Pericardium fibroblast (primary cell): ENCODE measurements around the gene GCHFR.

- RAMPAGE, long total RNA = no peak
These were observed 7.7 kb downstream of the THBS1 start for GRCh38 chr15:39588389-39589128.

DNA sequence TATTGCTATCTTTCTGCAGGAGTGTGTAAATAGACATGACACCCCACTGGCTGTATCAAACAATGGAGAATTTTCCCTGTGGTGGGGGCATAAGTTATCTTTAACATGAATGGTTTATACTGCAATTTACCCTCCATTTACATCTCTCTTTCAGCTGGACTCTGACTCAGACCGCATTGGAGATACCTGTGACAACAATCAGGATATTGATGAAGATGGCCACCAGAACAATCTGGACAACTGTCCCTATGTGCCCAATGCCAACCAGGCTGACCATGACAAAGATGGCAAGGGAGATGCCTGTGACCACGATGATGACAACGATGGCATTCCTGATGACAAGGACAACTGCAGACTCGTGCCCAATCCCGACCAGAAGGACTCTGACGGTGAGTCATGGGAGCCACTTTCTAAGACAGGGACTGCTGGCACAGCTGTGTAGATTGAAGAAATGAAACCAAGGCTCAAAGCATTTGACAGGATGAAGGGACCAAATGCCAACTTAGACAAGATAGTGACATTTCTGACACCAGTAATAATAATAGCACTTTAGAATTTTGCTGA lies 11.6 kb downstream of the THBS1 start:
- RAMPAGE, long total RNA = no peak

- RAMPAGE, long total RNA = no peak
These were observed 14.0 kb downstream of the THBS1 start for GRCh38 chr15:39594827-39595285.

DNA sequence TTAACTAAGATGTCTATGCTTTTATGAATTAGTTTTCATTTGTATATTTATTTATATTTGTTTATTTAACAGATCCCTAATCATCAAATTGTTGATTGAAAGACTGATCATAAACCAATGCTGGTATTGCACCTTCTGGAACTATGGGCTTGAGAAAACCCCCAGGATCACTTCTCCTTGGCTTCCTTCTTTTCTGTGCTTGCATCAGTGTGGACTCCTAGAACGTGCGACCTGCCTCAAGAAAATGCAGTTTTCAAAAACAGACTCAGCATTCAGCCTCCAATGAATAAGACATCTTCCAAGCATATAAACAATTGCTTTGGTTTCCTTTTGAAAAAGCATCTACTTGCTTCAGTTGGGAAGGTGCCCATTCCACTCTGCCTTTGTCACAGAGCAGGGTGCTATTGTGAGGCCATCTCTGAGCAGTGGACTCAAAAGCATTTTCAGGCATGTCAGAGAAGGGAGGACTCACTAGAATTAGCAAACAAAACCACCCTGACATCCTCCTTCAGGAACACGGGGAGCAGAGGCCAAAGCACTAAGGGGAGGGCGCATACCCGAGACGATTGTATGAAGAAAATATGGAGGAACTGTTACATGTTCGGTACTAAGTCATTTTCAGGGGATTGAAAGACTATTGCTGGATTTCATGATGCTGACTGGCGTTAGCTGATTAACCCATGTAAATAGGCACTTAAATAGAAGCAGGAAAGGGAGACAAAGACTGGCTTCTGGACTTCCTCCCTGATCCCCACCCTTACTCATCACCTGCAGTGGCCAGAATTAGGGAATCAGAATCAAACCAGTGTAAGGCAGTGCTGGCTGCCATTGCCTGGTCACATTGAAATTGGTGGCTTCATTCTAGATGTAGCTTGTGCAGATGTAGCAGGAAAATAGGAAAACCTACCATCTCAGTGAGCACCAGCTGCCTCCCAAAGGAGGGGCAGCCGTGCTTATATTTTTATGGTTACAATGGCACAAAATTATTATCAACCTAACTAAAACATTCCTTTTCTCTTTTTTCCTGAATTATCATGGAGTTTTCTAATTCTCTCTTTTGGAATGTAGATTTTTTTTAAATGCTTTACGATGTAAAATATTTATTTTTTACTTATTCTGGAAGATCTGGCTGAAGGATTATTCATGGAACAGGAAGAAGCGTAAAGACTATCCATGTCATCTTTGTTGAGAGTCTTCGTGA lies 14.8 kb downstream of the THBS1 start:
- RAMPAGE, long total RNA = no peak

GRCh38 chr15:39641191-39641936 lies 60.5 kb downstream of the THBS1 start:
- RAMPAGE, long total RNA = no peak

DNA sequence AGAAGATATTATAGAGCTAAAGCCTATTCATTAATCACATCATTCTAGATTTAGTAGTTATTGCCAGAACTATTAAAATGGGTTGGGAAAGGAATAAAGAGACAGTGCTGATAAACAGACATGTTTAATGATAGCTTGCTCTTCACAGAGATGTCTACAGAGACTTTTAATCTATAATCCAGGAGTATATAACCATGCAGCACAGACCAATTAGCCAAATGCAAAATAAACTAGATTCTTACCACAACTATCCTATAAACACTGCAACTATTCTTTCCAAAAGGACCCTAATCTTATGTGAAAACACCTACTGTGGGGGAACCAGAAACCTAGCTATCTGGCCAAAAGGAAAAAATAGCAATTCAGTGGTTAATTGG lies 3.1 kb downstream of the SRP14 start:
- RAMPAGE, long total RNA = no peak

DNA sequence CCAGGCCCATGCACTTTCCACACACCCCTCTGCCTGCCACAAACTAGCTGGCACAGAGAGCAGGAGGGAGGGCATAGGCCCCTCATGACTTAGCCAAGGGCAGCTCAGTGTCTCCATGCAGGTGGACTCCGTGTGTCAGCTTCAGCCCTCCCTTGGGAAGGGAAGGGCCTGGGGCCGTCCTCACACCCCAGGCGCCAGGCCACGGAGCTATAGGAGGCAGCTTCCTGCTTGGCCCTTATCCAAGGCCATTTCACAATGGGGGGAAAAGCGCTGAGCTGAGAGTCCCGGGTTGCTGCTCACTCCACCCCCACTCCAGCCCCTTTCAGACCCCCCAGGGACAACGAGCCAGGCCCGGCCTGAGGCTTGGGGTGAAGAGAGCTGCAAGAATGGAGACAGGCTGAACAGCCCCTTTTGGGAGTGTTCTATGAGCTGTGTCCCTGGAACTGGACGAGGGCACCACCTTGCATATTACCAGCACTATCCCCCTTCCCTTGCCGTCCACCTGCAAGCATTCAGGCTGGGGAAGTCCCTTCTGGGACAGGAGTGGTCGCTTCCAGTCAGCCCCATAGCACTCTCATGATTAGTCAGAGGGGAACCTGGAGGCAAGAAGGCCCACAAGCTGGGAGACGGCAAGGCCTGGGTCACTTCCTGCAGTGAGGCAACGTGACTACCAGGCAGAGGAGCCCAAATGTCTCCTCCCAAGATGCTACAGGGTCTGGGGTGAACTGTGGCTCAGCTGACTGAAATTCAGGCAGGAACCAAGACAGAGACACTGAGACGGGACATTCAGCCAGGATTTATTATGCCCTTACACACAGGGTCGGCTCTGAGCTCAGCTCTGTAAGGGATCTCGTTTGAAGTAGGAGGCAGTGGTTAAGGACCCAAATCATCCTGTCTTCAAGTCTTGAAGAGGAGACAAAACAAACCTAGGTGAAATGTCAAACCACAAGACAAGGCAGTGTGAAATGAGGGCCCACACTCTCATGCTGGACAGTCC lies 8.6 kb upstream of the SRP14 start:
- RAMPAGE, long total RNA = no peak

DNA sequence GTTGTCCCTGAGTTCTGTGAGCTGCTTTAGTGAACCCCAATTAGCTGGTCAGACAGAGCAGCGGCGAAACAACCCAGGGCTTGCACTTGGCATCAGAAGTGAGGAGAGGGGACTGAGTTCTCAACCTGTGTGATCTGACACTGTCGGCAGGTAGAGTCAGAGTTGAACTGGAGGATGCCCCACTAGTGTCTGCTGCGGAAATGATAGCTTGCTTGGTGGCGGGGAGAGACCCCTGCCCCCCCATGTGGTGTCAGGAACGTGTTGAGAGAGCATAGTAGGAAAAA lies 13.1 kb upstream of the SRP14 start:
- RAMPAGE, long total RNA = no peak

DNA sequence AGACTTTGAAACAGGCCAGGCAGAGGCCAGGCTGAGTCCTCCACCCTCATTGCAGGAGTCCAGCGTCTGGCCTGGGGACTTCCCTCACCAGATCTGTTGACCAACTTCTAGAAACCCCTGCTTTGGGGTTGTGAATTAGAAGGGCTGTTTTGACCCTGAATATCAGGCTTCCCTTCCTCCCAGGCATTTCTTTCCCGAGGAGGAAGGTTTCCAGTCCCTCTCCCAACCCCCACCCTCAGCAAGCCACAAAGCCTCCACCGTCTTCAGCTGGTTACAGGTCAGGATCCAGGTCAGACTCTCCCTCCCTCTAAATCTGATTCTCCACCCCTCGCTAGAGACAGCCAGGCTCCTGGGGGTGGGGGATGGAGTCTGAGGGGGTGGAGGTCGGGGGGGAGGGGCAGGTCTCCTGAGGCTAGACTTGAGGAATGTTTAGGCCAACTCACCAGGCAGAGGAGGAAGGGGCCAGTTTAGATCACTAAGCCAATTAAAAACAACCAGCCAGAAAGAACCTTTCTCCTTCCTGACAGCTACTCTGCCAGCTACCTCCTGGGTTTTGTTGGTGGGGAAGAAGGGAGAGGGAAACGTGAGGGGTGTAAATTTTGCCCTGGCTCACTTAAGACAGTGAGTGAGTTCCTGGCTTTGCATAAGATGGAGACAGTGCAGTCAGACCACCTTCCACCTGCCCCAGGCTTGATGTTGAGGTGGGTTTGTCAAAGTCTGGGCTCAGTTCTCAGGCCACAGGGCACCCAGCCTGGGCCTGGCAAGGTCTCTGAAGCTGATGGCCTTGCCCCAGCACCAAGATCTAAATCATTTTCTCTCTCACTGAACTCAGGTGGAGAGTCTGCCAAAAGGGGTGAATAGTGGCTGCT lies 19.6 kb downstream of the BMF start:
- RAMPAGE, long total RNA = no peak

- RAMPAGE, long total RNA = no peak
These were observed 3.3 kb downstream of the BMF start for GRCh38 chr15:40105274-40105936.

DNA sequence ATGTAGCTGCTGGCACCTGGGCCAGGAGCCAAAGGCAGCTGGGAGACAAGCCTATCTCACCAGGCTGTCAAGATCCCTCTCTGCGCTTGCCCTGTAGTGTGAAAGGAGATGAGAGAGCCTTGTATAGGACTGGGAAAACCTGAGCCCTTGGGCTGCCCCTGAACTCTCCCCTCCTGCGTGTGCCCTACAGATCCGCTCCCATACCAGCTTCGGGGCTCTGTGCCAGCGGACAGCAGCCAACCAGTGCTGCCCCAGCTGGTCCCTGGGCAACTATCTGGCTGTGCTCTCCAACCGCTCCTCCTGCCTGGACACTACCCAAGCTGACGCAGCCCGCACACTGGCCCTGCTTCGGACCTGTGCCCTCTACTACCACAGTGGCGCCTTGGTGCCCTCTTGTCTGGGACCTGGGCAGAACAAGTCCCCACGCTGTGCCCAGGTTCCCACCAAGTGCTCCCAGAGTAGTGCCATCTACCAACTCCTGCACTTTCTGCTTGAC lies 8.9 kb downstream of the DISP2 start:
- RAMPAGE, long total RNA = no peak

- RAMPAGE, long total RNA = no peak
These were observed 15.7 kb downstream of the IVD start for GRCh38 chr15:40421170-40421723.

GRCh38 chr15:40437076-40437831 lies 3.5 kb upstream of the BAHD1 start:
- RAMPAGE, long total RNA = no peak

DNA sequence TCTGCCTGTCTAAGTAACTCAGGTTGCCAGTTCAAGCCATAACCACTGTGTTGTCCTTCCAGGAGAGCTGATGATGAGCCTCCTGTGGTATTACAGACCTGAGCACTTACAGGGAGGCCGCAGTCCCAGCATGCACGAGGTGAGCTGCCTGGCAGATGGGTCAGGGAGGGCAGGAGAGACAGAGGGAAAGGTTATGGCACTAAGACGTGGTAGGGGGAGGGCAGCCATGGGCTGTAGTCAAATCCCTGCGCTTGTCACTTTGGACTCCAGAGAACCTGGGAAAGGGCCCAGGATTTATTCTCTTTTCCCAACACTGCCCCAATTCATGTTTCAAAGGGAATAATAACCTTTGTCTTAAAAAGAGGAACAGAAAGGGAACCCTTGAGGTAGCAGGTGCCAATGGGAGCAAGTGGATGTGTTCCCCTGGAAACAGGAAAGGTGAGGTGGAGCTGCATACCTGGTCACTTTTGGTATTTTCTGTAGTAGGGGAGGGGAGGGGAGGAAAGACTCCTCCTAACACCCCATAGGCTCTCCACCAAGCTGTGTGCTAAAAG lies 6.3 kb upstream of the CHST14 start:
- RAMPAGE, long total RNA = no peak

- RAMPAGE, long total RNA = no peak
These were observed 6.8 kb downstream of the CCDC32 start for GRCh38 chr15:40558015-40558389.

DNA sequence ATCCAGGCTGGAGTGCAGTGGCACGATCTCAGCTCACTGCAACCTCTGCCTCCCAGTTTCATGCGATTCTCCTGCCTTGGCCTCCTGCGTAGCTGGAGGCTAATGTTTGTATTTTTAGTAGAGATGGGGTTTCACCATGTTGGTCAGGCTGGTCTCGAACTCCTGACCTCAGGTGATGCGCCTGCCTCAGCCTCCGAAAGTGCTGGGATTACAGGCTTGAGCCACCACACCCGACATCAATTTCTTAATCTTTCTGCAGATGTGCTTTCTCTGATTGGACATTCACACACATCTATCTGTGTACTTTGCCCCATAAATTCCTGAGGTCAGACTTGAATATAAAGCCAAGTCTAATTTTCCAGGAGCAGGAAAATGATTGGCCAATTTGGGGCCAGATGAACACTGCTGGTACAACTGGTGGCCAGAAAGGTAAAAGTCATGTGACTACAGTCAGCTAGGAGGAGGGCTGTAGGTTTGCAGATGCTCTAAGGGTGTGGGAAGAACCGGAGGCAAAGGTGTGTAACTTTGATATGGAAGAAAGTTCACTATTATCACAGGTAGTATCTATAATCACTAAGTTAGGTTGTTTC lies 3.3 kb upstream of the RAD51 start:
- RAMPAGE, long total RNA = no peak

DNA sequence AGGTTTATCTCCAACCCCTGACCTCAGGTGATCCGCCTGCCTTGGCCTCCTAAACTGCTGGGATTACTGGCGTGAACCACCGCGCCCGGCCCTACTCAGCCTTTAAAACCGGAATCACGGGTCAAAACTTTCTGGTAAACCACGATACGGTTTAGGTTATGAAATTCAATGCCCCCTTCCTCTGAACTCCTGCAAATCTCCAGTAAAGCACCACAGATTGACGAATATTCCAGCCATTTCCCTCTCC lies 794 bp upstream of the RAD51 start:
- RAMPAGE, long total RNA = no peak

DNA sequence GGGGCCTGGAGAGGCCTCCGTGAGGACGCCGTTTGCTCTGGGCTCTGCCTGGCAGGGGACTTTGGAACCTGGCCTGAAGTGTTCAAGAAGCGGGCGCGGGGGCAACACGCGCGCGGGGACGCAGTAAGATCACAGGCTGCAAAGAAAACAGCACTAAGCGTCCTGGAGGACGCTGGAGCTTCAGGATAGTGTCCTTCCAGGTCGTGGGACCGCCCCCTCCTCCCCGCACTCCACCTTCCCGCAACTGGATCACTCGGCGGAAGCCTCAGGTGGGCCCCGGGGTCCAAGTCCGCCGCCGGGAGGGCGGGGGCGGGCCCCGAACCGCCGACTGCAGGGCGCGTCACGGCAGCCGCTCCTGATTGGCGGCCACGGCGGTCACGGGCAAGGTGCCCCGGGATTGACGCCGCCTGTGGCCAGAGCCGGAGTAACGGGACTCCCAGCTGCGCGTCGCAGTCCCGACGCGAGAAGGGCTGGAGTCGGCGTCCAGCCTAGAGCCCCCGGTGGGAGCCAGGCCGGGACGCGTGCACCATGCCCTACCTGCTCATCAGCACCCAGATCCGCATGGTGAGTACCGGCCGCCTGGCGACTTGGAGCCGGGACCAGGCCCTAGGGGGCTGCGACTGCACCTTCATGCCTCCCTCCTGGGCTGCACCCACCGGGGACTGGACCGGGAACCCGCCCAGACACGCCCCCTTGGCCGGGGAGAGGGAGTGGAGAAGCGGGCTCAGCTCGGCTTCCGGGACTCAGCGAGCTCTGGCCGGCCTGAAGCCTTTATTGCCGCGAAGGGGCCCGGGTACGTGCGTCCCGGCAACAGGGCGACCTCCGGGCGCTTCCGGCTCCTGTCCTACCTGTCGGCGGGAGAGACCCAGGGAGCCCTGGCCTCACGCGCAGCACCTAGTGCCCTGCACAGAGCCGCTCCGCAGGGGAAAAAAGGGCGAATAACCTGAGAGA lies at the start of gene GCHFR:
GCHFR (plus strand) TSS at position 416 of the 951 bp plus-strand sequence.
- RAMPAGE, long total RNA = start-site peak on the plus strand centred at position 437 of the sequence, 50 bp wide, 22 and 12 reads in 2 replicates

DNA sequence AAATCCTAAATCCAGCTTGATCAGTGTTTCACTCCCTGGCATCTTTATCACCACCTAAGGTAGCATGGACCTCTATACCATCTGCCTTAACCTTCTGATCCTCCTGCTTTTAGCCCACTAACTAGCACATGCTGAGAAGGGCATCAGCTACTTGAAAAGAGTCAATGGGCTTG lies 309 bp upstream of the ZFYVE19 start:
- RAMPAGE, long total RNA = no peak

GRCh38 chr15:40844570-40845125 lies 800 bp downstream of the SPINT1 start:
- RAMPAGE, long total RNA = no peak